Epithelial cell of prostate (primary cell): ENCODE measurements around a stretch of chr12.

DNA sequence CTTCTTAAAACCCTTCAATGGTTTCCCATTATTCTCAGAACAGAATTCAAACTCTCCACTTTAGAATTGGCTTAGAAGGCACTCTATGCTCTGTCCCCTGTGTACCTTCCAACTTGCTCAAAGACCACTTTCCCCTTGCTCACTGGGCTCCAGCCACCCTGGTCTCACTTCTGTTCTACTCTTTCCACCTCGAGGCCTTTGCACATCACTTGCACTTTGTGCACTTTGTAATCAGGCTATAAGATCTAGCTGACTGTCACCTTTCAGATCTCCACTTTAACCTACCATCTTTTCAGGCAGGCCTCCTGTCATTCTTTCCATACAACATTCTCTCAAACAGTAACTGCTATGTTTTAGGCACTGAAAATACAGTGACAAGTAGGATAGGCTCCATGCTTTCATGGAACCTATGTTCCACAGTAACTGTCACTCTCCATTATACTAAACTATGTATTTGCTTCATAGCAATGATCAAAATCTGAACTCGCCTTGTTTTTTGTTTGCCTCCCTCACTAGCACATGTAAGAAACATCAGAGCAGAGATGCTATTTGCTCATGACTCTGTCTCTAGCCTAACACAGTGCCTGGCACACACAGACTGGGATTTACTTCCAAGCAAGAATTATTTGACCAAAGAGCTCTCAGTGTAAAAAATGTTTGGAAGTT is 14.0 kb downstream of the CPM start:
- RRBS, result no CpG with 5 or more reads among the region's 2 CpGs

- RRBS, result no CpG with 5 or more reads among the region's 7 CpGs
These were observed 18.7 kb upstream of the CPM start for GRCh38 chr12:68951550-68952290.

GRCh38 chr12:68972541-68973079 is 39.6 kb upstream of the CPM start:
- RRBS, result no CpG with 5 or more reads among the region's 2 CpGs

- RRBS, result no CpG with 5 or more reads among the region's 5 CpGs
These were observed 75.5 kb upstream of the CPM start for GRCh38 chr12:69008366-69009061.

GRCh38 chr12:69024396-69024826 is 91.4 kb upstream of the CPM start:
- RRBS, result no CpG with 5 or more reads among the region's 7 CpGs

DNA sequence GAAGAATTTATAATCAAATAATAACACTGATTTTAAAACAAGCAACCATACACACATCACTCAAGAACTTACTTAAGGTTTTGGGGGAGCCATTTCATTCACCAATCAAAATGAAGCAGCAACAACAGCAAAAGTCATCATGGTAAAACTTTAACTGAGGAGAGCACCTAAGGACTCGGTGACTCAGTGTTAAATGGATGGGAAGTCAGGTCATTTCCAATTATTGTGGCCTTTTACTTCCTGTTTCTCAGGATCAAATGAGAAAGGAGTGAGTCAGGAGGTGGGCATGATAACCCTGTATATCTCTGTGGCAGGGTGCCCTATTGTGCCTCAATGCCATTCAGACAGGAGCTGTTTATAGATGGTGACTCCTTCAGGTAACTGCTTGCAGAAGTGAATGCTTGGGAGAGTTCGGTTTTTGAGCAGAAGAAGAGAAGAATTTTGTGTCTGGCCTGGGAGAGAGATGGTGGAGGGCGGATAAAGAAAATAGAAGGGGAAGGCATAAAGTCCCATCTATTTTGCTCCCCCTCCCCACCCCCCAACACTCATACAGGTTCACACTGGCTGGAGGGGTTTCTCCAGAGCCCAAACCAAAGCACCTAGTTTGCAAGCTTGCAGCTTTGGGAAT is 135.5 kb upstream of the CPM start:
- RRBS, result no CpG with 5 or more reads among the region's 3 CpGs

DNA sequence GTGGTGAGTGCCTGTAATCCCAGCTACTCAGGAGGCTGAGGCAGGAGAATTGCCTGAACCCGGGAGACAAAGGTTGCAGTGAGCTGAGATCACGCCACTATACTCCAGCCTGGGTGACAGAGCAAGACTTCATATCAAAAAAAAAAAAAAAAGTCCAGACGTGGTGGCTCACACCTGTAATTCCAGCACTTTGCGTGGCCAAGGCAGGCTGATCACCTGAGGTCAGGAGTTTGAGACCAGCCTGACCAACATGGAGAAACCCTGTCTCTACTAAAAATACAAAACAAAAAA is 79.6 kb upstream of the CPSF6 start:
- RRBS, result no CpG with 5 or more reads among the region's 4 CpGs

DNA sequence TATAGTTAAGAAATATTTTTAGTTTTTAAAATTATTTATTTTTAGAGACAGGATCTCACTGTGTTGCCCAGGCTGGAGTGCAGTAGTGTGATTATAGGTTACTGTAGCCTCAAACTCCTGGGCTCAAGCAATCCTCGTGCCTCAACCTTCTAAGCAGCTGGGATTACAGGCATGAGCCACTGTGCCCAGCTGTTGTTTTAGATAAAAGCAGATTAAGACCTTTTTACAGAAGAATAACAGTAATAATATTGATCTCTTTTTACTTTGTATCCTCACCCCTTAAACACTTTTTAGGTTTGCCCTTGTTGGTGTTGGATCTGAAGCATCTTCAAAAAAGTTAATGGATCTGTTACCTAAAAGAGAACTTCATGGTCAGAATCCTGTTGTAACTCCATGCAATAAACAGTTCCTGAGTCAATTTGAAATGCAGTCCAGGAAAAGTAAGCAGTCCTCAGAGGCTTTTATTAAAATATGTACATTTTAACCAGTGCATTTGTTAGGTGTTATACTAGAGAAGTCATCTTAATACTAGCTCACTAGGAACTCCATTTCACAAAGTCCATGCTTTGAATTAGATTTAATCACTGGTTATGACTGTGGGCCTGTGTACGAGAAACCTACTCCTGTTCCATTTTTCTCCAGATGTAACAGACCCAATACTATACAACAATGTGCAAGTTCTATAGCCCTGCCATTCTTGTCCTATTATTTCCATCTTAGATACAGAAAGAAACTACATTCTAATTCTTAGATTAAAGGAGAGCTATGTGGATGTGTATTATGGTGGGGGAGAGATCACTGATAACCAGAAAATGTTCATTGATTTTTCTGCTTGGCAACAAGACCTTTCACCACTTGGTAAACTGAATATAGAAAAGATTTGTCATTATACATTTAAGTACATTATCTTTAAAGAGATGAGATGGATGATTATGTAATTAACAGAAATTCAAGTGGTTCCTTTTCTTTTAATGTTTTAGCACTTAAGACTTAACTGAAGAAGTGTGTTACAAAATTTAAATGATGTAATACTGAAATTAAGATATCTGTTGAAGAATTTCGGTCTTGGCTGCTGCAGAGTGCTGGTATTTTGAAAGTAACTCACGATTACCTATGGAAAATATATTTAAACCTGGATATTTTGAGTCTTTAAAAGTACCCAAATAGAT is 17.4 kb downstream of the CPSF6 start:
- RRBS, result no CpG with 5 or more reads among the region's 4 CpGs

- RRBS, result no CpG with 5 or more reads among the region's 12 CpGs
These were observed 10.1 kb downstream of the BEST3 start for GRCh38 chr12:69688912-69689444.

DNA sequence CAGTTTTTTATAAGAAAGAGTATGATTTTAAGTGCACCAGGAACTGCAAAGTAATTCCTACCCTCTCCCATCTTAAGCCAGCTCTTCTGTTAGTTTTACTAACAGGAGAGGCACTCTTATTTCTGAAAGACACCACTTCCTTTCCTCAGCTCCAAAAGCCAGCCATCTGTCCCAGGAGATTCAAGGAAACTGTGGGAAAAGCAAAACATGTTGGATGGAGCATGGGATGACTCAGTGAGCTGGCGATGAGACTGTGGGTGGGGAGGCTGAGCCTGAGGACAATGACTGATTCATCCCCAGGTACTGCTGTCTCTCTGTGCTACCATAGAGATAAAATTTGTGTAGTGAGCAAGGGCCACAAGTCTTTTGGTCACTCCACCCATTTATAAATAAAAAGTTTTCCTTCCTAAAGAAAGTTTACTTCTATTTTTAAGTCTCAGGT is 141.4 kb downstream of the MYRFL start:
- RRBS, result no CpG with 5 or more reads among the region's 1 CpG

DNA sequence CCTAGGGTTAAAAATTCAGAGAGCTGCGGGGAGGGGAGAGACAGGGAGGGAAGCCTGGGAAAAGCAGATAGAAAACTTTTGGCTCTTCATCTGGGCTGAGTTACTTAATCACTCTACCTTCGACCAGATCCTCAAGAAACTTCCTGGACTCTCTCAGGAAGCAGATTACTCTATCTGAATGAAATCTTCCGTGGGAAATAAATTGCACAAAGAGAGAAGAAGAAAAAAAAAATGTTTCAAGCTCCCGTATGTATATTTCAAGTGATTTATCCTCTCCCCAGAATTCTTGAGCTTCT is 163.5 kb downstream of the MYRFL start:
- RRBS, result no CpG with 5 or more reads among the region's 4 CpGs

DNA sequence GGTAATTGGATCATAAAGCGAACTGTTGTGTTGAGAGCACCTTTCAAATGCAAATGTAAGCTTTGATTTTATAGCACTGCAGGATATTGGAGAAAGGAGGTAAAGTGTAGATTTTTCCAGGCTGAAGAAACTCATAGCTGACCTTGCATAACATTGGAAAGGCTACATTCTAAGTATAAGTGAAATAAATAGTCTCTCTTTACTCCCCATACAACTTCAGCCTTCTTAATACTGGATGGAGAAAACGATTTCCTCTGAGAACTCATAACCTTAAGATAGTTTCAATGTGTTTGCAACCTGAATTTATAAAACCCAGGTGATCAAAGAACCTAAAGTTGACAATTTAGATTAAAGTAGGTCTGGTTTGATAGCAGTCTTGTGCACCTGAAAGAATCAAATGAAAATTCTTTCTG is 53.8 kb downstream of the PTPRB start:
- RRBS, result no CpG with 5 or more reads among the region's 2 CpGs

- RRBS, result no CpG with 5 or more reads among the region's 3 CpGs
These were observed 31.2 kb downstream of the PTPRB start for GRCh38 chr12:70606071-70606378.

DNA sequence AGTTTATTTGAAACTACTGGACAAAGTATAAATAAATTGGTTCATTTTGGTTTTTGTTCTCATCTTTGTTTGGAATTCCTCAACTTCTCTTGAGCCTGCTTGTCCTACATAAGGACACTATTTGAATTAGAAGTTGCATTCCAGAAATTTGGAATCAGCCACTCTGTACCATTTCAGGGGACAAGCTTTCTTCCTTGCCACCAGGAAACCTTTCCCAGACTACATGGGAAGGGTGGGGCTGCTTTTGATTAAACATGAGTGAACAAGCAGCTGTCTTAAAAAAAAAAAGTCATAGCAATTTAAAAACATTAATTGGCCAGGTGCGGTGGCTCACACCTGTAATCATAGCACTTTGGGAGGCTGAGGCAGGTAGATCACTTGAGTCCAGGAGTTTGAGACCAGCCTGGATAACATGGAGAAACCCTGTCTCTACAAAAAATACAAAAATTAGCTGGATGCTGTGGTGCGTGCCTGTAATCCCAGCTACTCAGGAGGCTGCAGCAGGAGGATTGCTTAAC is 24.8 kb downstream of the PTPRB start:
- RRBS, result no CpG with 5 or more reads among the region's 2 CpGs

GRCh38 chr12:70718813-70719461 is 81.7 kb upstream of the PTPRB start:
- RRBS, result no CpG with 5 or more reads among the region's 18 CpGs

- RRBS, result no CpG with 5 or more reads among the region's 2 CpGs
These were observed 116.2 kb downstream of the TSPAN8 start for GRCh38 chr12:71041616-71042033.

- RRBS, result no CpG with 5 or more reads among the region's 3 CpGs
These were observed 3.7 kb upstream of the TSPAN8 start for GRCh38 chr12:71161474-71161887.

GRCh38 chr12:71440792-71441659 is 1.4 kb downstream of the LGR5 start:
- RRBS, result no CpG with 5 or more reads among the region's 25 CpGs

GRCh38 chr12:71609791-71610201 is 53.9 kb downstream of the ZFC3H1 start:
- RRBS, result no CpG with 5 or more reads among the region's 3 CpGs

DNA sequence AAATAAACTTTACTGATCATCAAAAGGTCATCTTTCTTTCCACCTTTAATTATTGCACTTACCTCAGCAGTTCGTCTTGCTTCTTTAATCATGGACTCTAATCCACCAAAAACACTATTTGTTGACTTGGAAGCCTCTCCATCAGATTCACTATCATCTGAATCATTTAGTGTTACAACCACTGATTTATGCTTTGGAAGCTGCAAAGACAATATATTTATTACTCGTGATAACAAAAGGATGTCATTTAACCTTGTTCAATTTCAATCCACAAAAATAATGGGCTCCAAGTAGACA is 28.3 kb downstream of the ZFC3H1 start:
- RRBS, result no CpG with 5 or more reads among the region's 2 CpGs